Keratinocyte (primary cell): ENCODE results near the genes TNFRSF14, ACTRT2, PRDM16 and MEGF6.

DNA sequence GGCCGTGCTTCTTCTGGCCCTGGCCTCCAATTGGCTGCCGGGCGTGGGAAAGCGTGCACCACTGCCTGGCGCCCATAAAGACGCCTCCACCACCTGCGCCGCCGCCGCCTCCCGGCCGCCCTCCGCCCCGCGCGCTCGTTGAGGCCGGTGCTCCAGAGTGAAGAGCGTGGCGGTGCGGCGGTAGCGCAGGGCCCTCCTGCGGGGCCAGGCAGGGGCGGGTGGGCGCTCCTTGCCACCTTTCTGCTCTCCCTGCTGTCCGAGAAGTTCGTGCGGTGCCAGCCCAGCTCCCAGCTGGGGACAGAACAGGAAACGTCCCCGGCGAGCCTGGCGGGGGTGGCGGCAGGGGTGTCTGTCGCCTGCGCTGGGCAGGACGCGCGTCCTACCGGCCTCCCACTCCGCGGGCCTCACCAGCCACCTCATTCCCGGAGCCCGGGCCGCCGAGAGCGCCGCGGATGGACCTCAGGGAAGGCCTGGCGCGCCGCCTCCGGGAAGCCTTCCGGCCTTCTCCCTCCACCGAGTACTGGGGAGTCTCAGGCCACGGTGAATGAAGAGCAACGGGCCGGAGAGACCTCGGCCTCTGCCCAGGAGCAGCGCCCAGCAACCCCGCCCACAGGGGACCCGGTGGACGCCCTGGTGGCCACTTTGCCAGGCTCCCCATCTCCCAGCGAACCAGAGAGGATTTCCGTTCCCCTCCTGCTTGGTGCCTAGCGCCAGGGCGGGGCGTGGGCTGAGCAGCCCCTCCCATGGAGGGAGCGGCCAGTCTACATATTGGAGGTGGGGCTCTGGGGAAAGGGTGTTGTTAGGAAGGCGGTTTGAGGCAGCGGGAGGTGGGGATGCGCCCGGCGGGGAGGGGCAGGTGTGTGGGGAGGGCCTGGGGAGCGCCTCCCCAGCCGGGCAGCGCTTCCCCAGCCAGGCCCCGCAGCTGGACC lies 9.6 kb upstream of the TNFRSF14 start:
CAGE:
- cytosol, long polyA minus RNA = no peak
- cytosol, long polyA plus RNA = no peak
- long polyA plus RNA = no peak
- nucleus, long polyA minus RNA = no peak
- nucleus, long polyA plus RNA = no peak

CAGE:
- cytosol, long polyA minus RNA = no peak
- cytosol, long polyA plus RNA = no peak
- long polyA plus RNA = no peak
- nucleus, long polyA minus RNA = no peak
- nucleus, long polyA plus RNA = no peak
Observed at GRCh38 chr1:2554991-2555490, 1.1 kb upstream of the TNFRSF14 start.

DNA sequence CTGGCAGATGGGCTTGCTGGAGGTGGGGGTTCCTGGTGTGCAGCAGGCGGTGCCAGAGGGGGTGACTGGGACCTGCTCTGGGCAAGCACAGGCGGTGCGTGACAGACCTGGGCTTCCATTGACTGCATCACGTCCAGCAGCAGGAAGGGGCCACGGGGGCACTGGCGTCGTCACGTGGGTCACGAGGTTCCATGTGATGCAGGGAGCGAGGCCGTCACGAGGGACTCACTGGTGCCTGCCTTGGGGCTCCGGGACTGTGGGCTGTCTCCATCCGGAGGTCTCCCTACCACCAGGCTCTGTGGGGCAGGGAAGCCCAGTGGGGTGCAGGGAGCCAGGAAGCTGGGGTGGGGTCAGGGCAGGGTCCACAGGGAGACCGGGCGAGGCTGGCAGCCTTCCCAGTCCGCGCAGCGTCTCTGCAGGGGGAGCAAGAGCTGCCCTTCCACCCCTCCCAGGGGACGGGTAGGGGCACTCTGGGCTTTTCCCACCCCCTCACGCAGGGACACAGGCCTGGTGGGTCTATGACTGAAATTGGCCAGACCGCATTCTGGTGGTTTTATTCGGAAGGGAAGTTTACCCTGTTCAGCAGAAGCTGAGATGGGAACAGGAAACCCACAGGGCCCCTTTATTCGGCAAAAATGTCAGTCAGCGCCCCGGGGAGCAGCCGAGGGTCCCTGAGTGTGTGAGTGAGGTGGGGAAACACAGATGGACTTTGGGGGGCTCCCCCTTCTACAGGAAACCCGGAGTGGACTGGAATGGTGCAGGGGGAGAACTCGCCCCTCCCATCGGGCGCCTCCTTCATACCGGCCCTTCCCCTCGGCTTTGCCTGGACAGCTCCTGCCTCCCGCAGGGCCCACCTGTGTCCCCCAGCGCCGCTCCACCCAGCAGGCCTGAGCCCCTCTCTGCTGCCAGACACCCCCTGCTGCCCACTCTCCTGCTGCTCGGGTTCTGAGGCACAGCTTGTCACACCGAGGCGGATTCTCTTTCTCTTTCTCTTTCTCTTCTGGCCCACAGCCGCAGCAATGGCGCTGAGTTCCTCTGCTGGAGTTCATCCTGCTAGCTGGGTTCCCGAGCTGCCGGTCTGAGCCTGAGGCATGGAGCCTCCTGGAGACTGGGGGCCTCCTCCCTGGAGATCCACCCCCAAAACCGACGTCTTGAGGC lies at the start of gene TNFRSF14:
Gene TNFRSF14 (plus strand): TSS at position 798 of the 1,158 bp plus-strand sequence.
CAGE:
- cytosol, long polyA minus RNA = start-site peak on the plus strand centred at position 796 of the sequence, 5 bp wide, 13 reads
- cytosol, long polyA plus RNA = no peak
- long polyA plus RNA = start-site peak on the plus strand centred at position 838 of the sequence, 44 bp wide, 85 and 72 reads in 2 replicates
- nucleus, long polyA minus RNA = start-site peak on the plus strand centred at position 823 of the sequence, 14 bp wide, 14 reads
- nucleus, long polyA plus RNA = no peak

DNA sequence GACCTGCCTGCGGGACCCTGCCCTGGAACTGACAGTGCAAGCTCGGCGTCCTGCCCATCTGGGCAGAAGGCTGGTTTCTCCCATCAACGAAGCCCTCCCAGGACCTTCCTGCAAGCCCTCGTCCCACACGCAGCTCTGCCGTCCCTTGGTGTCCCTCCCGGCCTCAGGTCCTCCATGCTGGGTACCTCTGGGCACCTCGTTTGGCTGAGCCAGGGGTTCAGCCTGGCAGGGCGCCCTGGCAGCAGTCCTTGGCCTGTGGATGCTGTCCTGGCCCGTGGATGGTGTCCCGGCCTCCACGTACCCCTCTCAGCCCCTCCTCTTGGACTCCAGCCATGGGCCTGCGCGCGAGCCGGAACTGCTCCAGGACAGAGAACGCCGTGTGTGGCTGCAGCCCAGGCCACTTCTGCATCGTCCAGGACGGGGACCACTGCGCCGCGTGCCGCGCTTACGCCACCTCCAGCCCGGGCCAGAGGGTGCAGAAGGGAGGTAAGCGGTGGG lies 3.4 kb downstream of the TNFRSF14 start:
CAGE:
- cytosol, long polyA minus RNA = no peak
- cytosol, long polyA plus RNA = no peak
- long polyA plus RNA = no peak
- nucleus, long polyA minus RNA = no peak
- nucleus, long polyA plus RNA = no peak

GRCh38 chr1:3021186-3021950 lies at the start of gene ACTRT2:
Gene ACTRT2 (plus strand): TSS chr1:3021467.
CAGE:
- cytosol, long polyA minus RNA = no peak
- cytosol, long polyA plus RNA = no peak
- long polyA plus RNA = no peak
- nucleus, long polyA minus RNA = no peak
- nucleus, long polyA plus RNA = no peak

GRCh38 chr1:3068219-3069320 lies at the start of gene PRDM16:
Gene PRDM16 (plus strand): TSS chr1:3069203.
CAGE:
- cytosol, long polyA minus RNA = no peak
- cytosol, long polyA plus RNA = no peak
- long polyA plus RNA = no peak
- nucleus, long polyA minus RNA = no peak
- nucleus, long polyA plus RNA = no peak

CAGE:
- cytosol, long polyA minus RNA = no peak
- cytosol, long polyA plus RNA = no peak
- long polyA plus RNA = no peak
- nucleus, long polyA minus RNA = no peak
- nucleus, long polyA plus RNA = no peak
Observed at GRCh38 chr1:3073471-3074172, 4.6 kb downstream of the PRDM16 start.

DNA sequence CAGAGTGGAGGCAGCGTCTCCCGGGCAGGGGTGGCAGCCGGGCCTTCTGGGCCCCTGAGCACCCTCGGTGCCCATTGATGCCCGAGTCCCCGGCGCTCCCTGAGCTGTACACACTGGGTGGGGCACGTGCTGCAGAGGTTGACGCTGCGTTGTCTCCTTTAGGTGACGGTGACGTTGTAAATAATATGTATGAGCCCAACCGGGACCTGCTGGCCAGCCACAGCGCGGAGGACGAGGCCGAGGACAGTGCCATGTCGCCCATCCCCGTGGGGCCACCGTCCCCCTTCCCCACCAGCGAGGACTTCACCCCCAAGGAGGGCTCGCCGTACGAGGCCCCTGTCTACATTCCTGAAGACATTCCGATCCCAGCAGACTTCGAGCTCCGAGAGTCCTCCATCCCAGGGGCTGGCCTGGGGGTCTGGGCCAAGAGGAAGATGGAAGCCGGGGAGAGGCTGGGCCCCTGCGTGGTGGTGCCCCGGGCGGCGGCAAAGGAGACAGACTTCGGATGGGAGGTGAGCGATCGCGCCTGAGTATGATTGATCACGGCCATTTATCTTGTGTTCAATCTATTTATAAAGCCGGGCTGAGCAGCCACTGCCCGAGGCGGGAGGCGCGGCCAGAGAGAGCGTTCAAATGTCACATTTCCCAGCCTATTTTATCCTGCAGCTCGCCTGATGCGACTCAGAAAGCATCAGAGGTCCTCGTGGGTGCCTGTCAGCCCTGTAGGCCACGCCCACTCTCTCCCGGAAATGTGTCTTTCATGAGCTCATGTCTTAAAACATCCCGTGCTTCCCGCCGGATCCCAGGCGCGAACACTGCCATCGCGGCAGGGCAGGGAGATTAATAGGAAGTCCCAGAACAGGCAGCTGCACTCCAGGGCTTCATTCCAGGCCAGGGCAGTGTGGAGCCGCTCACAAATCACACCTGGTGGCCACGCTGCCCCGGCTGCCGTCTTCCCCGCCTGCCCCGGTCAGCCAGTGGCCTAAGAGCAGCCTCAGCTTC lies 117.3 kb downstream of the PRDM16 start:
CAGE:
- cytosol, long polyA minus RNA = no peak
- cytosol, long polyA plus RNA = no peak
- long polyA plus RNA = no peak
- nucleus, long polyA minus RNA = no peak
- nucleus, long polyA plus RNA = no peak

DNA sequence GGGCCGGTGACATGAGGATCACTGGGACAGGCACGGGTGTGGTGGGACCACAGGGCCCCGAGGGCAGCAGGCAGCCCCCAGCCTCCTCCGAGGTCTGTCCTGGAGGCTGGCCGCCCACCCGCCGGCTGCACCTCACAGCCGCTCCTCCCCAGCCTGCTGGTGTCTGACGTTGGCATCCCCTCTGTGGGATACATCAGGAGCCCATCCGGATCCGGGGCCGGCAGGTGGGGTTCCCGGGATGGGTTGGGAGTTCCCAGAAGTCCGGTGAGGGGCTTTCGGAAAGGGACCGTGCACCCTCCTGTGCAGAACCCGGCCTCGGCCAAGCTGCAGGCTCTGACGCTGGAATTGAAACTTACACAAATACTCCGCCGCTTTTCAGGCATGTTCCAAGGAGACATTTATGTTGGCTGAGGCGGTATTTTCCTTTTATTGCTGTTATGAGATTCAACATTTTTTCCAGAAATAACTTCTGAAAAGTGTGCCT lies 142.1 kb upstream of the ARHGEF16 start:
CAGE:
- cytosol, long polyA minus RNA = no peak
- cytosol, long polyA plus RNA = no peak
- long polyA plus RNA = no peak
- nucleus, long polyA minus RNA = no peak
- nucleus, long polyA plus RNA = no peak

GRCh38 chr1:3366525-3367208 lies 87.8 kb upstream of the ARHGEF16 start:
CAGE:
- cytosol, long polyA minus RNA = no peak
- cytosol, long polyA plus RNA = no peak
- long polyA plus RNA = no peak
- nucleus, long polyA minus RNA = no peak
- nucleus, long polyA plus RNA = no peak

DNA sequence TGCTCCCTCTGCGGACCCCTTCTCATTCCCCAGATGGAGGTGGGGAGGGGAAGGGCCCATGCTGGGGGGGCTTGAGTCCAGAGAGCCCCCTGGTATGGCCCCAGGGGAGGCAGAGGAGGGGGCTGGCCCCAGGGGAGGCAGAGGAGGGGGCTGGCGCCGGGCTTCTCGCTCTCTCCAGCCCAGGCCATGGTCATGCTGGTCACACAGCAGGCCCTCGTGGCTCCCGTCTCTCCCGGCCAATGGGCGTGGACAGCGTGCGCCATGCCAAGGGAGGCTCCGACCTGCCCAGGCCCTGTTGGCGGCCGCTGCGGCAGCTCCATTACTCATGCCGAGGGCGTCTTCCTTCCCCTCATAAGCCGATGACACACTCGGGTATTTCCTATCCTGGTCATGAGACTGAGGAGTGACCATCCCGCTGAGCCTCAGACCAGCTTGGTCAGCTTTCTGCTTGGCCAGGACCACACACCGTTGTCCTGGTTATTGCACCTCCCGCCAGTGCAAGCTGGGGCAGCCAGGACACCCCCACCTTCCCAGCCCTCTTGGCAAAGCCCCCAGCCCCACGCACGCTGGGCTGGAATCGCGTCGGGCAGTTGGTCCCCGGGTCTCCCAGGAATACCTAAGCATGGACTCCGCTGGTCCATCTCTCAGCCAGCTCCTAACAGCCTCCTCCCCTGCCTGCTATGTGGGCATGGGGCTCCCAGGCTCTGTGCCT lies 49.7 kb downstream of the ARHGEF16 start:
CAGE:
- cytosol, long polyA minus RNA = no peak
- cytosol, long polyA plus RNA = no peak
- long polyA plus RNA = no peak
- nucleus, long polyA minus RNA = no peak
- nucleus, long polyA plus RNA = no peak

DNA sequence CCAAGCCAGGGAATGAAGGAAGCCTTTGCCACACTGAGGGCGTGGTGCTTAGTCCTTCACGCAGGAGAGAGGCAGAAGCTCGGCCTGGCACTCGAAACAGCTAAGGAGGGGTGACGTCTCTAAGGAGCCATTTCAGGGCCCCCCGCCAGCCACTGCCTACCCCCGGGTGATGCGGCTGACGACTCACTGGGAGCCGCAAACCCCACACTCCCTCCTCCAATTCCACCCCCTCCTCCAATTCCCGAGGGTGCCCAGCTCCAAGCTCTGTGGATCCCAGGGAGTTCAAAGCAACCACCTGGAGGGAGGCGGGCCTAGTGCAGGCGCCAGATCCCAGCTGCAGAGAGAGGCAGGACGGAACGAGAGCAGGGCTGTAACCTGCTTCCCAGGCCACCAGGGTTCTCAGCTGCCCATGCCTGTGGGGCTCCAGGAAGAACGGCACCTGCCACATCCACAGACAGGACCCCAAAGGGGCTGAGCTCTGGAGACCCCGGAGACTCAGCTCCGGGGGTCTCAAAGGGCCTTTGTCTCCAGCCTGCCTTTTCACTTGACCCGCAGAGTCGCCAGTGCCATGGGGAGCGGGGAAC lies 75.8 kb downstream of the ARHGEF16 start:
CAGE:
- cytosol, long polyA minus RNA = no peak
- cytosol, long polyA plus RNA = no peak
- long polyA plus RNA = no peak
- nucleus, long polyA minus RNA = no peak
- nucleus, long polyA plus RNA = no peak

GRCh38 chr1:3560483-3560990 lies 50.8 kb downstream of the MEGF6 start:
CAGE:
- cytosol, long polyA minus RNA = no peak
- cytosol, long polyA plus RNA = no peak
- long polyA plus RNA = no peak
- nucleus, long polyA minus RNA = no peak
- nucleus, long polyA plus RNA = no peak

GRCh38 chr1:3611134-3612056 lies at the start of gene MEGF6:
Gene MEGF6 (minus strand): TSS chr1:3611508.
CAGE:
- cytosol, long polyA minus RNA = no peak
- cytosol, long polyA plus RNA = no peak
- long polyA plus RNA = no peak
- nucleus, long polyA minus RNA = no peak
- nucleus, long polyA plus RNA = no peak

DNA sequence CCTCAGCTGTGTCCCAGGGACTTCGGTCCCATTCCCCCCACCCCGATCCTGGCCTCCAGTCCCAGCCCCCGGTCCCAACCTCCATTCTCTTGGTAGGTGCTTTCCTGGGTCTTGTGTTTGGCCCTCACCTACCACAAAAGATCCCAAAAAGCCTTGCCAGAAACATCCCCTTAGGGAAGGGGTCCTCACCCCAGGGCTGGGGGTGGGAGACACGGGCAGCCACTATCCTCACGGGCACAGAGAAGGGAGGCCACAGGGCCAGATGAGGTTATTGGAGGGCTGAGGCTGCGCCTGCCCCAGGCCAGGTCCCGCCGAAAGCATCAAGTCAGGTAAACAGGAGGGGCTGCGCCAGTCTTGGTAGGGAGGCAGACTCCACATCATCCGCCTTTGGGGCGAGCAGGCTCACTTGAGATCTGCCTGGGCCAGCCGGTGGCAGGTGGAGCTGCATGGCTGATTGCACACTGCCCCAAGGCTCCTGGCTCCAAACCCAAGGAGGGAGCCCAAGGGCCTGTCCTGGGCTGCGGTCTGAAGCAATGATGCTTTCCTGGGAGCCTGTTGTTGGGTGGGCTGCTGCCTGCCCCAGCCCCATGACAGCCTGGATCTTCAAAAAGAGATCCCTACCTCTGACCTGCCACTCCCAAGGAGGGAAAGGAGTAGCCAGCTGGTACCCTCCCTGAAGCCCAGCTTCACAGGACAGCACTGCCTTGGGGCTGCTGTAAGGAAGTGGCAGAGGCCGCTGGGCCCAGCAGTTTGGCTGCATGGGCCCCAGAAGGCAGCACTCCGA lies 4.5 kb downstream of the SMIM1 start:
CAGE:
- cytosol, long polyA minus RNA = no peak
- cytosol, long polyA plus RNA = no peak
- long polyA plus RNA = no peak
- nucleus, long polyA minus RNA = no peak
- nucleus, long polyA plus RNA = no peak

CAGE:
- cytosol, long polyA minus RNA = no peak
- cytosol, long polyA plus RNA = no peak
- long polyA plus RNA = no peak
- nucleus, long polyA minus RNA = no peak
- nucleus, long polyA plus RNA = no peak
Observed at GRCh38 chr1:3795477-3796164, 677 bp downstream of the LRRC47 start.

DNA sequence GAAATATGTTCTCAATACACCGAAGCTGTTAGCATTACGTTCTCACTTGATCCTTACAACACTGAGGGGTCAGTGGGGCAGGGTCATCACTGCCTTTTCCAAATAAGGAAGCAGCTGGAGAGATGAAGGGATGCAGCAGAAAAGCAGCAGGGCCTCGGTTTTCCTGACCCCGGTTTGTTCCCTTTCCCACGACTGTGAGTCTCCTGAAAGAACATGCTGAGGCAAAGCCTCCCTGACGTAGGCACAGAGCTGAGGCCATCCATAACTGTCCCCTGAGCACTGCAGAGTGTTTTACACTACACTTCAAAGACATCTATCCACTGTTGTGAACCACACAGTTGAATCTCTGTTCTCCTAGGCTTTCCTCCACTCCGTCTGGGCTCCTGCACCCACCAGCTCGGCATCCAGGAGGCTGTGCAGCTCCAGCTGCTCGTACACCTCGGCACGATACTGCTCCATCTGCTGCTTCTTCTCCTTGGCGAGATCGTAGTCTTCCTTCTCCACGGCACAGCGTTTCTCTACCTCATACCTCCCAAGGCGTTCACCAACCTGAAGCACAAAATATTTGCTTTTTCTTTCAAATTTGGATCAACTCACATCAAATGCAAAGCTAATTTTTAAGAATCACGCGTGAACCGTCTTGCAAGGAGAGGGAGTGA lies 18.3 kb downstream of the CEP104 start:
CAGE:
- cytosol, long polyA minus RNA = no peak
- cytosol, long polyA plus RNA = no peak
- long polyA plus RNA = no peak
- nucleus, long polyA minus RNA = no peak
- nucleus, long polyA plus RNA = no peak

GRCh38 chr1:3880124-3880570 lies 19.9 kb downstream of the C1orf174 start:
CAGE:
- cytosol, long polyA minus RNA = no peak
- cytosol, long polyA plus RNA = no peak
- long polyA plus RNA = no peak
- nucleus, long polyA minus RNA = no peak
- nucleus, long polyA plus RNA = no peak

GRCh38 chr1:5991570-5992103 lies 588 bp downstream of the NPHP4 start:
CAGE:
- cytosol, long polyA minus RNA = no peak
- cytosol, long polyA plus RNA = no peak
- long polyA plus RNA = no peak
- nucleus, long polyA minus RNA = no peak
- nucleus, long polyA plus RNA = no peak

GRCh38 chr1:6028134-6028950 lies 17.3 kb upstream of the KCNAB2 start:
CAGE:
- cytosol, long polyA minus RNA = no peak
- cytosol, long polyA plus RNA = no peak
- long polyA plus RNA = no peak
- nucleus, long polyA minus RNA = no peak
- nucleus, long polyA plus RNA = no peak